ENCODE data around the genes HSD17B11, SPARCL1, DSPP and PIGY.

DNA sequence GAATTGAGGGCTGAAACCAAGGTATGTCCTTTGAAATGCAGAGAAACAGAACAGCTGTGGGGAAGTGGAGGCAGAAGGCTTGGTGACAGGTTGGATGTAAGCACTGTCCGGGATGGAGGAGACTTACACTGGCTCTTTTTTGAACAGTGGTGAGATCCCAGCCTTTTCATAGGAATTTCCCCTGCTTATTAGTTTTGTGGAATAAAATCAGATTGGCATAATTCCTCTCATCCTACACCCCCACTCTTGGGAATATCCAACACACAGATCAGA lies 18.8 kb upstream of the C4orf36 start:
- PRO-cap: no peak

DNA sequence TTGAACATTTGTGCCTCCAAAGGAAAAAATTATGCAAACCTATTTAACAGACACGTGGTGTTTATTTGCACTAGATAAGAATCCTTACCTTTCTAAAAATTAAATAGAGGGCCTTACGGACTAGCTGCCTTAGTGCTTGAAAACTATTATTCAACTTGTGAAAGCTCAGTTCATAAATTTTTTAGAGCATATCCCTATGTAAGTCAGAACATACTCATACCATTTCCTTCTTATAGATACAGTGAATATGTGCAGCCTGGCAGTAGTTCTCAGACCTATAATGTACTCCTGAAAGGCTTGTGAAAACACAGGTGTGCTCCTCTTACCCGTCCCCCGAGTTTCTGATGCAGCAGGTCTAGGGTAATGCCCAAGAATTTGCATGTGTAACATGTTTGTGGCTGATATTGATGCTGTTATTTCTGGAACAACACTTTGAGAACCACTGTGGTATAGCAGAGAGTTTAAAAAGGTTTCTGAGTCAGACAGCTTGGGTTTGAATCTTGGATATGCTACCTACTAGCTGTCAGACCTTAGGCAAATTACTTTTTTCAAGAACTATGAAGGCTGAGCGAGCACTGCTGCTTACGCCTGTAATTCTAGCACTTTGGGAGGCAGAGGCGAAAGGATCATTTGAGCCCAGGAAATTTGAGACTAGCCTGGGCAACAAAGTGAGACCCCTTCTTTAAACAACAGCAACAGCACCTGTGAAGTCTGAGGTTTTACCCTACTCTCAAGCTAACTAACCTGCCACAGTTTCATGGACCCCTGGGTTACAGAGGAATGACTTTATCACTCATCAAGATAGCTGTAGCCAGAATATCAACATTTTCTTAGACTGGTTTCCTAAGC lies 4.9 kb downstream of the AFF1 start:
- PRO-cap: no peak

DNA sequence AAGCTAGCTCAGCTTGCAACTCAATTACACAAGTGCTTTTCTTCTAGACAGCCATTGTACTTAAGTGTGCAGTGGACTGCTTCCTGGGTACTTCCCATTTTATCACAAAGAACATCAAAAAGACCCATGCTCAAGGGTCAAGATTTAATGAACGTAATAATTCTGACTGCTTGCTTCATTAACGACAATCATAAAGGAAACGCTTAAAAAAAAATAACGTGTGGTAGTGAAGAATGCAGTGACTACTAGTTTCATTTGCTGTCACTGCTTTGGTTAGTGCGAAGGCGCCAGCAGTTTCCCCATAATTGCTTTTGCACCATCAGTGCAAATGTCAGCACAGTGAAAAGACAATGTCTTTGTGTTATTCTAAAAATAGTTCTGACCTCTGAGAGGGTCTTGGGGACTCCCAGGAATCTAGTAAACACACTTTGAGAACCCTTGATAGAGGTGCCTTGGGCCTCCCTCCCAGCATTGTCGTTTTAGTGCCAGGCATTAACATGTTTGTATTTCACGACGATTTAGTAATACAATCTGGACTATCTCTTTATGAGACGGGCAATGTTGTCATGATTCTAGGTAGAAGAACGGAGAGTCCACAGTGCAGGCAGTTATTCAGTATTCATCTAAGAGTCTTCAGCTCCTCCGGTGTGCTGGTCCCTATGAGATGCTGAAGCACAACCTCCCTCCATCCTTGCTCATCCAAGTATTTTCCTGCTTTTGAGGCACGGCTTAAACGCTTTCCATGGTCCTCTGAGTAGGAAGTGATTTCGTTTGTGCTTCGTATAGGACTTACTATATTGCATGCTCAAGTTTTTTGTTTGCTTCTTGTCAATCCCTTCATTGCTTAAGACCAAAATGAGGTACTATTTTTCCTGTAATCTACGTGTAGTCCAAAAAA lies 71.0 kb downstream of the AFF1 start:
- PRO-cap: bidirectional peak, plus-strand start at position 424 of the sequence, minus-strand start at position 307 of the sequence; bidirectional peak, plus-strand start at position 607 of the sequence, minus-strand start at position 484 of the sequence

GRCh38 chr4:87017472-87018517 lies 83.0 kb downstream of the AFF1 start:
- PRO-cap: no peak

DNA sequence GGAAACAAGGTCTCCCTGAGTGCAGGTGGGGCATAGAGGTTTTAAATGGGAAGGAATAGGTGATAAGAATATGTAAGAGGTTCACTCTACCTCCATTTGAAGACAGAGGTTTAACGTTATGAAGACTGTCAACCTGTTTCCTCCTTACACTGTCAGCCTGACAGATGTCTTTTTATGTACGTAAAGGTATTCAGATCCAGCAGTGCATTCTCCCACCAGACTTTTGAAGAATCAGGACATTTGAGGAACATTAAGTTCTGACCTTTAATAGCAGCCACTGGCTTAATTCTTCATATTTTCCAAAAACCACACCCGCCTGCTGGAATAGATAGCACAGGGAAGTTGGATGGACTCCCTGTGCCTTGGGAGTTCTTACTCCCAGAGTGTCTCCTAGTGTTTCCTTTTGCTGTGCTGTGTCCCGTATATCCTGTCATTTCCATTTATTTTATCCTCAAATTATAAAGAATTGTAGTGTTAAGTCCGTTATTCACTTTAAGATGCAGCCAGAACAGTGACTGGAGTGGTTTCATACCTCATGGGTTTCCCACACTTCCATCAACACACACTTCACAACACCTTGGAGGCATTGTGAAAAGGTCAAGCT lies 94.5 kb downstream of the AFF1 start:
- PRO-cap: no peak

GRCh38 chr4:87079046-87079721 lies 141.2 kb downstream of the KLHL8 start:
- PRO-cap: no peak

GRCh38 chr4:87390571-87391647 lies at the start of gene HSD17B11:
TSS of gene HSD17B11 (minus strand) at chr4:87391188.
- PRO-cap: bidirectional peak, plus-strand start at chr4:87391331, minus-strand start at chr4:87391188; bidirectional peak, plus-strand start at chr4:87391570, minus-strand start at chr4:87391574

- PRO-cap: no peak
Observed at GRCh38 chr4:87420724-87421440, 1.5 kb upstream of the NUDT9 start.

DNA sequence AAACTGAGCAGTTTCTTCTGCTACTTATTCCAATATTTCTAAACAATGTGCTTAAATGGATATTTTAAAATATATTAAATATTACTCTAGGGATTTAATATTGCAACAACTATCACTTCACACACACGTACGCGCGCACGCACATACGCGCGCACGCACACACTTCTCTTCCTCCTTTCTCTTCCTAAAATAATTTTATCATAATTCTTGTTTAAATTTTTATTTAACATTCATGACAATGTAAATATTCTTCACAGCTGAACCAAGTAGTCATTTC lies 28.6 kb downstream of the SPARCL1 start:
- PRO-cap: no peak

GRCh38 chr4:87520133-87520991 lies 8.8 kb downstream of the SPARCL1 start:
- PRO-cap: no peak

- PRO-cap: no peak
Observed at GRCh38 chr4:87528798-87529764, at the start of gene SPARCL1. TSS of gene SPARCL1 (minus strand) at chr4:87529376.

DNA sequence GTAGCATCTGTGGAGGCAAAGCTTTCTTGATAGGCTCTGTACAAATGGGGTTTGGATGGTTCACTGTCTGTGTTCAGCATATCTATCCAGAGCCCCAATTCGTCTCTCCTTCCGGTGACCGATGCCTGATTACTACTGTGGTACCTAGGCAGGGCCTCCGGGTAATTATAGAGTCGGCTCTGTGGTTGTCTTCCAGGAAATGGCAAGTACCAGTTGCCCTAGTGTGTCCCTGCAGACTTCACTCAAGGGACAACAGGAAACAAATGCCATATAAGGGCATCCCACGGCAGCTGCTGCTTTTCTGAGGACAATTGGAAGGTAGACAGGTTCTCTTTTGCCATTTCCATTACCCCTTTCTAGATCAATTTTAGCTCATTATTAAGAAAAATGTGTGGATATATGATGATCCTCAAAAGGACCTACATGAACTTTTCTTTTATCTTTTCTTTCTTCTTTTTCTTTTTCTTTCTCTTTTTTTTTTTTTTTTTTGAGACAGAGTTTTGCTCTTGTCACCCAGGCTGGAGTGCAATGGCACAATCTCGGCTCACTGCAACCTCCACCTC lies 30.4 kb upstream of the SPARCL1 start:
- PRO-cap: bidirectional peak, plus-strand start at position 298 of the sequence, minus-strand start at position 139 of the sequence

DNA sequence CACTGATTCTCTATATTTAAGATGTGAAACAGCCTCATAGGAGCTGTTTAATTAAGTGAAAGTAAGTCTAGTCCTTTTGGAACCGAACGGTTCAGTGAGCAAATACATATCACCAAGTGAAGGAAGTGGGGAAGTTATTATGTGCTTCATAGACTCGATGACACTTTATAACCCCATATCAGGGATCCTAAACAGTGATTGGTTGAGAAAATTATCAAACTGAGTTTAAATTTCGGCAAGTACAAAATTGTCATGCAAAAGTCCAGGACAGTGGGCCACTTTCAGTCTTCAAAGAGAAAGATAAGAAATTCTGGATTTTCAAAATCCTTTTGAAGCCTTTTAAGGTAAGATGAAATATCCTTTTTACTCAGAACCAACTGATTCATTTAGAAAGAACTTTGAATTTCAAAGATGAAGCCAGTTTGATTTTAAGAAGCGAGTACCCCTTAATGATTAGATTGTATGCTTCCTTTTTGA lies at the start of gene DSPP:
TSS of gene DSPP (plus strand) at position 253 of the 477 bp plus-strand sequence.
- PRO-cap: no peak

- PRO-cap: no peak
Observed at GRCh38 chr4:87619976-87620943, 11.9 kb downstream of the DSPP start.

- PRO-cap: bidirectional peak, plus-strand start at chr4:88008849, minus-strand start at chr4:88008787
Observed at GRCh38 chr4:88008679-88009295, 1.4 kb downstream of the PKD2 start.

DNA sequence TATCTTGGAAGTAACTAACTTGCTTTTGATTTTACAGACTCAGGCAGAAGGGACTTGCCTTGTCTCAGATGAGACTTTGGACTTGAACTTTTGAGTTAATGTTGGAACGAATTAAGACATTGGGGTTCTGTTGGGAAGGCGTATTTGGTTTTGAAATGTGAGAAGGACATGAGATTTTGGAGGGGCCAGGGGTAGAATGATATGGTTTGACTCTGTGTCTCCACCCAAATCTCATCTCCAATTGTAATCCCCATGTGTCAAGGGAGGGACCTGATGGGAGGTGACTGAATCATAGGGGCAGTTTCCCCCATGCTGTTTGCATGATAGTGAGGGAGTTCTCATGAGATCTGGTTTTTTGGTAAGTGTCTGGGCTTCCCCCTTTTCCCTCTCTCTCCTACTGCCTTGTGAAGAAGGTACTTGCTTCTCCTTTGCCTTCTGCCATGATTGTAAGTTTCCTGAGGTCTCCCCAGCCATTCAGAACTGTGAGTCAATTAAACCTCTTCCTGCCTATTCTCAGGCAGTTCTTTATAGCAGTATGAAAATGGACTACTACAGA lies 20.1 kb downstream of the PKD2 start:
- PRO-cap: no peak

DNA sequence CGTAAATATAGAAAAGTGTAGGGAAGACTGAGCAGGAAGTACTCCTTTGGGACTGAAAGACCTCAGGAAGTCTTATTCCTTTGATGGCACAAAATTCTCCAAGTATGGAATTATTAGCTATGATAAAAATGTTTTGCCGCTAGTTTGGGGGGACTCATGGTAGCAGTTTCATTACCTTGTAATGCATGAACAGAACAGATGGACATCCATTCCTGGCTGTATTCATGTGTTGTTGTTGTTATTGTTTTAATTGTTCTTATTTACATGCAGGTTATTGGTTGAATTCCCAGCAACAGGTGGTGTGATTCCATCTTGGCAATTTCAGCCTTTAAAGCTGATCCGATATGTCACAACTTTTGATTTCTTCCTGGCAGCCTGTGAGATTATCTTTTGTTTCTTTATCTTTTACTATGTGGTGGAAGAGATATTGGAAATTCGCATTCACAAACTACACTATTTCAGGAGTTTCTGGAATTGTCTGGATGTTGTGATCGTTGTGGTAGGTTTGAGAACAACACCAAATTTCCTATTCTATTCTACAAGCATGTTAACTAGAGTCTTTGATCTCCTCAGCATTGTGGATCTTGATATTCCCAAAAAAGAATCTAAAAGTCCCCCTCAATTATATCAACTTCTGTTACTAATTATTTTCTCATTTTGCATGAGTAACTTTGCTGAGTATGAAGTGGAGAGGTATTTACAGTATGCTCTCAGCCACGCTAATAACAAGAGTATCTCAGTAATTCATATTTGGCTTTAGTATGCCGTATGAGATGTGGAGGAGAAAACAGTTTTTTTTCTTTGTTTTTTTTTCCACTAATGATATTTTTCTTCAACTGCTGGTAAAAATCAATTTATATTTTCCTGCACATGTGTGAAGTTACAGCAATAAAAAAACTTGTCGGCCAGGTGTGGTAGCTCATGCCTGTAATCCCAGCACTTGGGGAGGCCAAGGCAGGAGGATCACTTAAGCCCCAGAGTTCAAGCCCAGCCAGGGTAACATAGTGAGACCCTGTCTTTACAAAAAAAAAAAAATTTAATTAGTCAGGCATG lies 39.3 kb downstream of the PKD2 start:
- PRO-cap: no peak

- PRO-cap: no peak
Observed at GRCh38 chr4:88065060-88066021, 57.9 kb downstream of the PKD2 start.

GRCh38 chr4:88110791-88111219 lies 47.6 kb downstream of the ABCG2 start:
- PRO-cap: no peak

DNA sequence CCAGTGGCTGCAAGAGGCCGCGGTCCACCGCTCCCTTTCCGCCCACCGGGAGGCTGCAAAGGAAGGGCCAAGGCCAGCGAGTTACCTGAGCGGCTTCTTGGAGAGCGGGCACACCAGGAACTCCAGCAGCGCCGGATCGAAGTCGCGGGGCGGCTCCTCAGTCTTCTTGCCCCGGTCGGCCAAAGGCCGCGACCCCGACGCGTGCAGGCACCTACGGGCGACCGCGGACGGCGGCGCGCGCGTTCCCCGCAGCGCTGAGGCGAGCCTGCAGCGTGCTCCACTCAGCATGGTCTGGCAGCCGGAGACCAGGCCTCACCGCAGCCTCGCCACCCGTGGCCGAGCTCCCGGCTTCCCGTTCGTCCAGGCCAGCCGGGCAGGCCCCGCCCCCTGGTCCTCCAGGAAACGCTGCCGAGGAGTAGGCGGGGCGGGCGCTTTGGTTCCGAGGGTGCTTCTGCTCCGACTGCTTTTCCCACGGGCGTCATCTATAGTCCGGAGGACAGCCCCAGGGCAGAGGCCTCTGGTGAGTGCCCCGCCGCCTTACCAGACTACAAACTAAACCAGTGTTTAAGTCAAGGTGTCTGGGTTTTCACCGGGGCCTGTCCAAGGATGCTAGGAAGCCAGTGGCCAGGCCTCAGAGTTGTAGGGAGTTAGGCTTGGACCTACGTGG lies at the start of gene PIGY:
TSS of gene PIGY (minus strand) at position 364 of the 667 bp plus-strand sequence.
- PRO-cap: bidirectional peak, plus-strand start at position 485 of the sequence, minus-strand start at position 364 of the sequence